AG08470 (cell line): ENCODE results near the genes SLC25A48 and TGFBI.

DNA sequence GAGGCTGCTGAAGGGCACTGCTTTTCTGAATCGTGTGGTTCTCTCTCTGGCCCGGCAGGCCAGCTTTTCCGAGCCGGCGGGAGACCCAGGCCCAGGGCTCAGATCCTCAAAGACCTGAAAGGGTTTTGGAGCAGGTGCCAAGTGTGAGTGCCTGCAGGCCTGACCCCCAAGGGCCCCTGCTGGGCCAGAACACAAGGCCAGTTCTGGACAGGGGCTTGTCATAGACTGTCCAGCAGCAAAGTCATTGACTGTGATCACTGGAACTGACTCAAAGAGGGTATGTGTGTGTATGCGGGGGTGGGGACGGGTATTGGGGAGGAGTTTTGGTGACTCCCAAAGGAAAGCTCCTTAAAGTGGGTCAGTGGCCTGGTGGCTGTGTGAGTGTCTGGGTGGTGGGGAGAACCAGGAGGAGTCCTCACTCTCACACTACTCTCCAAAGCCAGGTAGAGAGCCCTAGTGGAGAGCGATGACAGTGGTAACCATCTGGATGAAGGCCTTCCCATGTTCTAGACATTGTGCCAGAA is 592 bp upstream of the CXCL14 start:
- RRBS = no CpG with 5 or more reads among the region's 8 CpGs

DNA sequence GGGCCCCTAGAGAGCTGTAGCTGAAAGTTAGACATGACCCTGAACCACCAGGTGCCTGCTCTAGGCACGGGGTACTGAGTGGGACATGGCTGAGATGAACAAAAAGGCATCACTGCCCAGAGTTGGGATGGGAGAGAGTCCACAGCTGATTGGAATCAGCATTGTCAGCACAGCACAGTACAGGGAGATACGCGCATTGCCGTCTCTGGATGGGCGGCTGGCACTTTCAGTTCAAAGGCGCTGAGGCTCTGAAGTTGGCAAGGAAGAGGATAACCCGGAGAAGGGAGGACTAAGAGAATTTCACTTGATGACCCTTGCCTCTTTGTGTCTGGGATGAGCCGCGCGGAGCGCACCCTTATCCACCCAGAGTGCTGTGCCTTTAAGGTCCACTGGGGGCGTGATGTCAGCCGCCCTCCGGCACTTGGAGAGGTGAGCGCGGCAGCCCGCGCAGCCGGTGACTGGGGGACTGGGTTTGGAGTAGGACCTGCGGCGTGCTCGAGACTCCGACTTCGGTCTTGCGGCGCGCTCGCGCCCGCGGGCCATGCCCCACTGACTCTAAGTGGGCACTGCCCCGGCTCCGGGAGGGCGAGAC is at the start of gene SLC25A48:
Gene SLC25A48 (plus strand): TSS at position 420 of the 592 bp plus-strand sequence.
- RRBS = 3% methylated on average over 6 of the region's 34 CpGs

- RRBS = 2% methylated on average over 7 of the region's 70 CpGs
Observed at GRCh38 chr5:136028678-136029872, at the start of gene TGFBI. Gene TGFBI, plus strand, starts transcription at chr5:136028988.

DNA sequence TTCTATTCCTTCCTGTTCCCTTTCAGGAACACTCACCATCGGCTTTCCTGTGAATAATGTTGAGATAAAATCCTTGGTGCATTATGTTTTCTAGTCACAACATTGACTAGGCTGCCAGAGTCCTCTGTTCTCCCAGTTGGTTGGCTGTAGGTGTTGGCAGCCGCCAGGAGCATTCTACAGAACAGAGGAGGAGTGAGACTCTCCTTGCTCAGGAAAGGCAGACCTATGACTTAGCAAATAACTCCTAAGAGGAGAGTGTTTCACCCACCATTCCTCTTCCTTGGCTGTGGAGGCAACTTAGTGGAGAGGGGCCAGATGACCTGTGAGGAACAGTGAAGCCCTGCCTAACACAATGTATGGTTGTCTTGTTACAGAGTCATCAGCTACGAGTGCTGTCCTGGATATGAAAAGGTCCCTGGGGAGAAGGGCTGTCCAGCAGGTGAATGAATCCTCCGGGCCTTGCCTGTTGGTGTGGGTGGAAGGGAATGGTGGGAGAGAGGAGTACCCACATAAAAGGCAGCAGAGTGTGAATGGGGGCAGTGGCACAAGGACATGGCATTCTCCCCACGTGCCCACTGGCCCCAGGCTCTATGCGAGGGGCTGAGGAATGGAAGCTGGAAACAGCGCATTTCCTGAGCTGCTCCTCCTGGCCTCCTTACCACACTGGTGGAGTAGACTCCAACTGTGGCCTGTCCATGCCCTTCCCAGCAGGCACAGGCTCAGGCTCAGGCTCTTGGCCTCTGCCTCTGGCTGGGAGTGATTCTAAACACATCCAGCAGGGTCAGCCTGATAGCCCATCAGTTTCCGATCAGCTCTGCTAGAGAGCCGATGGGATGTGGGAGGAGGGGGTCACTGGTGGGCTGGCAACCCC is 15.1 kb downstream of the TGFBI start:
- RRBS = no CpG with 5 or more reads among the region's 9 CpGs

GRCh38 chr5:136977999-136978908 is 520.9 kb downstream of the SPOCK1 start:
- RRBS = no CpG with 5 or more reads among the region's 10 CpGs

- RRBS = no CpG with 5 or more reads among the region's 3 CpGs
Observed at GRCh38 chr5:137301402-137301793, 197.7 kb downstream of the SPOCK1 start.

DNA sequence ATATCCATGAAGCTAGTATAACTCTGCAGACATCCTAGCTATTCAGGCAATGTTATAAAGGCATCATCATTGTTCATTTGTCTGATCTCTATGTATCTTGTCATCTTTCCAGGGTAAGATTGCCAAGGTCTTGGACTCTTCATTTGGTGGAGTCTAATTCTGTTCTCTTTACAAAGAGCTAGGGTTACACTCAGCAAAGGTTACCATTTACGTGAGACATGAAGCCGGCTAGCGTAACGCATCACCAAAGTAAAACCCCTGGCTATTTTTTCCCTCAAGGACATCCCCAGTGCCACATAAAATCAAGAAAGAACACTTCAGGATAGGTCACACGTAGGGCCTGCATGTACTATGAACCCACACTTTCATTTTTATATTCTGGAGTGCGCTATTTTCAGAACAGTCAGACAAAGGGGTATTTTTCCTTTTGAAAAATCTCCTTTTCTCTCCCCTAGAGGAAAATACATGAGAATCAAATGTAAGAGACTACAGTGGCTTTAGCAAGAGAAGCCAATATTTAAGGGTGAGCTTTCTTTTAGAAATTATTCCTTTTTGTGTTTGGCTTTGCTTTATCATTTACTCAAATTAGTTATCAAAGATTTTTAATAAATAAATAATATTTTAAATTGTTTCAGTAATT is 19.9 kb upstream of the MYOT start:
- RRBS = no CpG with 5 or more reads among the region's 6 CpGs

- RRBS = no CpG with 5 or more reads among the region's 2 CpGs
Observed at GRCh38 chr5:137954129-137954413, 64.8 kb downstream of the PKD2L2 start.

- RRBS = 0% methylated on average over 3 of the region's 21 CpGs
Observed at GRCh38 chr5:138033314-138034348, 752 bp upstream of the FAM13B start.

DNA sequence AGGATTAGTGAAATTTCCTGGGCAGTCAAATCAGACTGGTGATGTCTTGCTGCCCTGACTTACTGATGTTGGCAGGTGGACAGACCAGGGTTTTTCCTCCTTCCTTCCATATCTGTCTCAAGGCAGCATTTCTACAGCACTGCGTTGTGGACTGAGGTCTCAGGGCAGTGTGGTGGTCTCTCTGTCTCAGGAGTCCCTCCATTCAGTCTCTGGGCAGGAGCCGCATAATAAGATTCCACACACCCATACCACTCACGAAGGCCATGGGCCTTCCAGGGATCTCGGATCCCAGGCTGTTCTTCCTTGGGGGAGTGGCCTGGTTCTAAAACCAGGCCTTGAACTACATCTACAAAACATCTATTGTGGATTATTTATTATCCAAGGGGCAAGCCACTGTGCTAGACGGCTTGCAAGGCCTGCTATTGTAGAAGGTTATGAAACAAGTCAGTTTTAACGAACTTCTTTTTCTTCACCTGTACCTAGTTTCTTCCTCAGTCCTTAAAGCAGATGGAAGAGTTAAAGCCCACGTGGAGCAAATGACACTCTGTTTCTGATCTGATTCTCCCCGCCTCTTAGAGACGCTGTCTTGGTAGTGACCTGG is 895 bp downstream of the GFRA3 start:
- RRBS = no CpG with 5 or more reads among the region's 9 CpGs

DNA sequence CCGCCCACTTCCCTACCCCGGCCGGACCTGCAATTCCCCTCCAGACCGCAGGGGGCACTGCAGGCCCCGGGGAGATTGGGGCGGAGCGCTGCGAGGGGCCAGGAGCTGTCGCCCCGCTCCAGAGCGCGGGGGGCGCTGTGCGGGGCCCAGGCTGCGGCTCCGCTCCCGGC is 143 bp upstream of the KDM3B start:
- RRBS = 5% methylated on average over 11 of the region's 17 CpGs

DNA sequence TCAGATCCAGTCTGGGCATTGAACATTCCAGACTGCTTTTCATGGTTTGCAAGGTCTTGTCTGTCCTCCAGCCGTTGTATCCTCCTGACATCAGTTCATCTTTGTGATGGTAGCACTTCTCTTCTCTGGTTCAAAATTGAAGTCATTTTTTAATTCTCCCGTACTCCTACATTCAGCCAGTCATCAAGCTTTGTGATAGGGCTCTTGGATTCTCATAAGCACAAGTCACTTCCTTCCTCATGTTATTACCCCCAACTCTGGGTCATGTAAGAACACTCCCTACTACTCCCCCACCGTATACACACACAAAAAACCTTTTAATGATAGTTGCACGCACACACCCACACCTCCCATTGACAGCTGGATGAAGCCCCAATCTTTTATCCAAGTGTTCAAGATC is 16.7 kb downstream of the KDM3B start:
- RRBS = no CpG with 5 or more reads among the region's 4 CpGs

DNA sequence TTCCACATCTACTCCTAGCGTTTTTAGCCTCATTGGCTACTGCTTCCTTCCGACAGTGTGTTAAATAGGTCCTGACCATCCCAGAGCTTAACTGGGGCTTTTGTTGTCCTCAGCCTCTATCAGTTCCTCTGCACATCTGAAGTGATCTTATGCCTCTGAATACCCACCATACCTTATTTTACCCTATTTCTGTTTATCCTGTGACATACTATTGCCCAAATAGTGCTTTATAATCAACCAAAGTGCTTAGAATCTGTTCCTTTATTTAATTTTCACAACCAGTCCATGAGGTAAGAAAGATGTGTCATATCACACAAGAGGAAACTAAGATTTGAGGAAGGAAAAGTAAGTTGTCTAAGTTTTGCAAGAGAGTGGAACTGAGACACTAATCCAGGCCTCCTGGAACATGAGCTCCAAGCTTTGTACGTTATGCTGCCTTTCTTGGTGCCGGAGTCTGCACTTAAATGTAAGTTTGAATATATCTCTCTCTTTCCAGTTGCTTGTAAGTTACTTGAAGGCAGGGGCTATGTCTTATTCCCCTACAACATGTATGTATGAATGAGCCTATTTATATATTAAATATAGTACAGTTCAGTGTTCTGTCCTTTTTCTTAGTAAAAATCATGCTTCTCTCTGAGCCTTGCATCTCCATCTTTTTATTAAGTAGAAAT is 17.2 kb downstream of the KDM3B start:
- RRBS = no CpG with 5 or more reads among the region's 4 CpGs

- RRBS = no CpG with 5 or more reads among the region's 3 CpGs
Observed at GRCh38 chr5:138374917-138375250, 22.4 kb downstream of the KDM3B start.

DNA sequence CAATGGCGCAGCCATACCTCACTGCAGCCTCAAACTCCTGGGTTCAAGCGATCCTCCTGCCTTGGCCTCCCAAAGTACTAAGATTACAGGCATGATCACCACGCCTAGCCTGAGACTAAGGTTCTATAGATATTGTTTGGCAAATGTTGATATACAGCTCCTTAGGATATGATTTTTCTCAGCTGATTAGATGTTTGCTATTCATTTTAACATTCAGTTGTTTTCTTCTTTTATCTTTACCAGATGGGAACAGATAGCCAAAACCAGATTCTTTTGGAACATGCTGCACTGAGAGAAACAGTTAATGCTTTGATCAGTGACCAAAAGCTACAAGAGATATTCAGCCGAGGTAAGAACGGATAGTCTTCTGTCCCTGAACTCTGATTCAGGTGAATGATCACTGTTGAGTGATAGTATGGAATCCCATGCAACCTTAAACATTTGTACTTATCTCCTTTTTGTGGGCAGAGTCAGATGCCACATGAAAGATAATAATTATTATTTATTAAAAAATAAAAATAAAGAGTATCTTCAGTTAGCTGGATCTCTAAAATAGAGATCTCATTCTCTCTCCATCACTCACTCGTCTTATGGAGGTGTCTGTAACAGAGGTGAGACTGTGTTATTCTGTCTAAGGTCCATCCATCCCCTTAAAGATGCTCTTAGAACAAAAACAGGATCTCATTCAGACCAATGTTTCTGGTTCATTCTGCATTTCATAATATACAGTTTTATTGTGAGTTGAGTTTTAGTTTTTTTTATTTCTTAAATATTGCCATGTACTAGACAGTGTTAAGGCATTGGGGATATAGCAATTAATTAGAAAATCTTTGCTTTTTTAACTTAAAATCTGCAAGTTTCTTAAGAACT is 25.2 kb downstream of the KDM3B start:
- RRBS = no CpG with 5 or more reads among the region's 6 CpGs

- RRBS = no CpG with 5 or more reads among the region's 5 CpGs
Observed at GRCh38 chr5:138390730-138391410, 38.4 kb downstream of the KDM3B start.

- RRBS = no CpG with 5 or more reads among the region's 8 CpGs
Observed at GRCh38 chr5:138420648-138421152, 18.2 kb upstream of the REEP2 start.

DNA sequence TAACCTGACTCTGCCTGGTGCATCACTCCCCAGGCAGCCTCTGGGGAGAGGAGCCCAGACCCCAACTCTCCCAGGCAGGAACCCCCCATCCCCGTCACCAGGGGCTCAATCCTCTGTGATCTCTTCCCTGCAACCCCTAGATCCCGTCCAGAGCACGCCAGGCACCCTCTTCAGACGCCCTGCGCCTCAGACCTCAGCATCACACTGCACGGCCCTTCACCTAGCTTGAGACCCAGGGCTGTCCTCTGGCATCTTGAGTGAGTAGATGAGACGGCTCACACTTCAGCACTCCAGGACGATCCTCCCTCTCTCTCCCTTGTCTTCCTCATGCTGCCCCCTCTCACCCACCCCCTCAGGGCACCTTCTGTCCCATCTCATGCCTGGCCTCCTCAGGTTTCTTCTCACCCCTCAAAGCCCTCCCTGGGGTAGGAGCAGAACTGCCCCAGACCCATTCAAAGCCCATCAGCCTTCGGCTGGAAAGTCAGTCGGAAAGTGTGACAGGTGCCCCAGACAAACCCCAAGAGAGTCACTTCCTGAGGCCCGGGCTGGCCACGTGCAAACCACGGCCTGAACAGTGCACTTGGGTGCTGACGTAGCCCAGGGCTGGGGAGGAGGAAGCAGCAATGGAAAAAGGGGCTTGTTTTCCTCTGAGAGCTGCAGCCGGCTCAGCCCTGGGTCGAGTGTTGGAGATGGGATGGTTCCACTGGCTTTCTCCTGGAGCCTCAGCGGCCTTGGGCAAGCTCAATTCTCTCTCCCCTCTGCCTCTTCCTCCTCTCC is 6.2 kb upstream of the EGR1 start:
- RRBS = no CpG with 5 or more reads among the region's 17 CpGs

- RRBS = 3% methylated on average over 15 of the region's 29 CpGs
Observed at GRCh38 chr5:138465088-138465403, 233 bp upstream of the EGR1 start.